Umbilical cord (tissue), 2 donors: ENCODE data around the gene DCT.

GRCh38 chr13:92379336-92380002, 847.1 kb upstream of the GPC6 start:
- RAMPAGE, long total RNA = no peak

- RAMPAGE, long total RNA = no peak
These were observed 269 bp upstream of the GPC6 start for GRCh38 chr13:93226404-93226672.

- RAMPAGE, long total RNA = no peak
These were observed 8.6 kb downstream of the GPC6 start for GRCh38 chr13:93235172-93235628.

DNA sequence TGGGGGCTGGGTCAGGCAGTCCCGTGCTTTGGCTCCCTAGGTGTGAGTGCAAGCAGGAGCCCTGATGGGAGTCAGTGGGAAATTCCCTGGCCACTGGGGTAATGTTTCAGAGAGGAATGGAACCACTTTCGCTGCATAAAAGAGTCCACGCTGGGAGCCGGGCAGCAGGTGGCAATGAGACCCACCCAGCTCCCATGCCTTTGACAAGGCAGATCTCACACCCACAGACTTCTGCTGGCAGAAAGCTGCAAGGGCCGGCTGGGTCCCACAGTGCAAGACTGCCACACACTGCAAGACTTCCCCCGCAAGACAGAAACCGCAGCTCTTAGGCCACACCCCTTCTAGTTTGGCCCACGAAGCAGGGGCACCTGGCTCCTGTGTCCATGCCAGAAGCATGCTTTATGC, 17.4 kb downstream of the GPC6 start:
- RAMPAGE, long total RNA = no peak

DNA sequence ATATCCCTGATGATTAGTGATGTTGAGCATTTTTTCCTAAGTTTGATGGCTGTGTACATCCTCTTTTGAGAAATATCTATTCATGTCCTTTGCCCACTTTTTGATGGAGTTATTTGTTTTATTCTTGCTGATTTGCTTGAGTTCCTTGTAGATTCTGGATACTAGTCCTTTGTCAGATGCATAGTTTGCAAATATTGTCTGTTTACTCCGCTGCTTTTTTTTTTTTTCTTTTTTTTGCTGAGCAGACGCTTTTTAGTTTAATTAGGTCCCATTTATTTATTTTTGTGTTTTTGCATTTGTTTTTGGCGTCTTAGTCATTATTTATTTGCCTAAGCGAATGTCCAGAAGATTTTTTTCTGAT, 114.9 kb downstream of the GPC6 start:
- RAMPAGE, long total RNA = no peak

GRCh38 chr13:93768076-93768476, 541.5 kb downstream of the GPC6 start:
- RAMPAGE, long total RNA = no peak

- RAMPAGE, long total RNA = no peak
These were observed at the start of gene DCT for GRCh38 chr13:94479345-94479904. TSS of gene DCT (minus strand) at chr13:94479682.

GRCh38 chr13:94549685-94550515, 46.1 kb downstream of the TGDS start:
- RAMPAGE, long total RNA = no peak

- RAMPAGE, long total RNA = no peak
These were observed 1.1 kb upstream of the SOX21 start for GRCh38 chr13:94713567-94713806.

GRCh38 chr13:95300722-95301120, 530 bp downstream of the ABCC4 start:
- RAMPAGE, long total RNA = no peak

- RAMPAGE, long total RNA = no peak
These were observed 40.3 kb downstream of the DZIP1 start for GRCh38 chr13:95604011-95604778.

- RAMPAGE, long total RNA = no peak
These were observed 911 bp downstream of the DZIP1 start for GRCh38 chr13:95643298-95644291.

- RAMPAGE, long total RNA = no peak
These were observed 36.6 kb downstream of the DNAJC3 start for GRCh38 chr13:95713575-95713922.

GRCh38 chr13:95897890-95898602, 155.2 kb downstream of the UGGT2 start:
- RAMPAGE, long total RNA = no peak

DNA sequence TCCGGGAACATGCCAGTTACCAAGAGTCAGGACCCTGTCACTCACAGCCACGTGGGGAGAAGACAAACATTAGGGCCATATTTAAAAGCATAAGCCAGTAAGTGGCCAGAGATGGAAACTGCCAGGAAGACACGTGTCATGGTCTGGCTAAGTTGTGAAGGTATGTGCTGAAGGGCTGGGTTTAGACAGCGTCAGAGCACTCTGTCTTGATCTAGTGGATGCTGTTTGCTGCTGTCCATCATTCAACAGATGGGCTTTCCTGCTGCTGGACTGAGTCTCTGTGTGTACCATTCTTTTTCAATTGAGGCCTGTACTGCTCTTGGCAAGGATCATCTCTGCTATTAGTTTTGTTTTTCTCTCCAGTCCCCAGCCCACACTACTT, 128.6 kb downstream of the HS6ST3 start:
- RAMPAGE, long total RNA = no peak

GRCh38 chr13:97109737-97110270, 112.3 kb upstream of the MBNL2 start:
- RAMPAGE, long total RNA = no peak

- RAMPAGE, long total RNA = no peak
These were observed 42.6 kb upstream of the MBNL2 start for GRCh38 chr13:97179308-97180081.

DNA sequence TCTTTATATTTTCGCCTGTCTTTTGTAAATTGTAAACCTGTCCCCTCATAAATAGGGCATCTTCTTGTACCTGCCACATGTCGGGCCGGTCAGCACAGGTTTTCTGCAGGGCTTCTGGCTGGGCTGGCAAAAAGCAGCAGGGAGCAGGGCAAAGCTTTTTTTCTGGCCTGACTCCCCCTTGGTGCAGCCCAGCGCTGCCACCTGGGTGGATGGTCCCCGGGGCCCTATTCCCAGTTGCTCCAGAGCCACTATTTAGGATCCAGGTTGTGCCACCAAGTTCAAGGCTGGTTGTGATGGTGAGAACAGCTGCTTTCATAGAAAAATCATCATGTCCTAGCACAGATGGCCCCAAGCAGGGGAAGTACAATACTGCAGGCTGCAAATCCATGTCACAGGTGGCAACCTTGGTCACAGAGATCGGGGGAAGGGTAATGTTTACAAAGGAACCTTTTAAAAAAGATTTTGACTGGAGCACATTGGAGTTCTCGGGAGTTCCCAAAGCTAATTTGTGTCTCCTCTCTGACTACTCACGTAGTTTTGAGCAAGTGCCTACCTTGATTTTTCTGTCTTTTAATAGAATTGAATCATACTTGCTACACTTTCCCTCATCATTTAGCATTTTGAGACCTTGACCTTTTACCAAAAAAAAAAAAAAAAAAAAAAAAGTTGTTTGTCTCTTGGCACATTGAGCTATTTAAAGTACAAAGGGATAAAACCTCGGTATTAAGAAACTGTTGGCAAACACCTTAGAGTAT, 2.0 kb downstream of the MBNL2 start:
- RAMPAGE, long total RNA = no peak

- RAMPAGE, long total RNA = no peak
These were observed 73.3 kb downstream of the MBNL2 start for GRCh38 chr13:97295161-97296104.

GRCh38 chr13:97319152-97319632, 97.1 kb downstream of the MBNL2 start:
- RAMPAGE, long total RNA = no peak